GM19239 (cell line): ENCODE measurements around a stretch of chr10.

DNA sequence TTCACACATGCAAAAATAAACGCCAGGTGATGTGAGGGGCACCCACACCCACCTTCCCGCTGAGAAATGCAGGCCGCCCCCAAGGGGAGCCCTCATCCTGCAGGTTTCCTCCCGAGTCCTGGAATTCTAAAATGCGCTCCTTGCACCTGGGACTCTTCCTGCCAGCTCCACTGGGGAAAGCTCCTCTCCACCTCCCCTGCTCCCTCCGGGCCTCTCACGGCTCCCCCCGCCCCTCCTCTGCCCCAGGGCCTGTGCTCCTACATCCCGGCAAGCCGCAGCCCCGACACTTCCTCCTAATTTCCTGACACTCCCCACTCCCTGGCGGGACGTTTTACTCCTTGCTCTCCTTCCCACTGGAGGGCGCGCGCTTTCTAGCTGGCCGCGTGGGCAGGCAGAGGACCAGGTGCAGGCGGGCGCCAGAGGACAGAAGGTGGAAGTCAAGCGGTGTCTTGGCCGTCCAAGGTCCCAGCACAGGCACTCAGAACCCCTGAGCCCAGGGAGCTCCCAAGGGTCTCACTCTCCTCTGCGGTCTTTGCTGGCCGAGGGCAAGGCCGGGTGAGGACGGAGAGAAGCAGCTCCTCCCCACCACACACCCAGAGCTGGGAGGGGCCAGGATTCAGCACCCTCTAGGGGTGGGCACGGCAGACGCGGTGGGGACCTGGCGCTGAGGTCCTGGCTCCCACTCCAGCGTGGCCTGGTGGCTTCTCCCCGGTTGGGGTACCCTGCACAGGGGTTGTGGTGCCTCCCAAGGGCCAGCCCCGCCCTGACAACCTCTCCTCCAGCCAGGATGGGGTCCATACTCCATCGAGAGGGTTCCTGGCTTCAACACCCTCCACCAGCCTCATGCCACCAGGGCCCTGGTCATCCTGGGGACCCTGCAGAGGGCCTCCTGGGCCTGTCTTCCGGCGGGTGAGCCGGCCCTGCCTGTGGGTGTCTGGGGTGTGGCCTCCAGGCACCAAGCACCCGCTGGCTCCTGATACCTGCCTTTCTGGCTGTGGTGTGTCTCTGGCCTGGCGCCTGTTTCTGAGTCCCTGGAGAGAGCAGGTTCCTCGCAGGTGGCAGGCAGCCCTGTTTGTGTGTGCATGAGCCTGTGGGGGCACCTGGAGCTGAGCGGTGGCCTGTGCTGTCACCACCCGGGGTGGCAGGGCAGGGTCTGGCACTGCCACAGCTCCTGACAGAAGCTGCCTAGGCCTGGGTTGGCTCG lies 18.9 kb downstream of the ADAM8 start:
- RRBS, result 5% methylated on average over 4 of the region's 43 CpGs

GRCh38 chr10:133358568-133359273 lies 902 bp upstream of the FUOM start:
- RRBS, result 93% methylated on average over 5 of the region's 23 CpGs

DNA sequence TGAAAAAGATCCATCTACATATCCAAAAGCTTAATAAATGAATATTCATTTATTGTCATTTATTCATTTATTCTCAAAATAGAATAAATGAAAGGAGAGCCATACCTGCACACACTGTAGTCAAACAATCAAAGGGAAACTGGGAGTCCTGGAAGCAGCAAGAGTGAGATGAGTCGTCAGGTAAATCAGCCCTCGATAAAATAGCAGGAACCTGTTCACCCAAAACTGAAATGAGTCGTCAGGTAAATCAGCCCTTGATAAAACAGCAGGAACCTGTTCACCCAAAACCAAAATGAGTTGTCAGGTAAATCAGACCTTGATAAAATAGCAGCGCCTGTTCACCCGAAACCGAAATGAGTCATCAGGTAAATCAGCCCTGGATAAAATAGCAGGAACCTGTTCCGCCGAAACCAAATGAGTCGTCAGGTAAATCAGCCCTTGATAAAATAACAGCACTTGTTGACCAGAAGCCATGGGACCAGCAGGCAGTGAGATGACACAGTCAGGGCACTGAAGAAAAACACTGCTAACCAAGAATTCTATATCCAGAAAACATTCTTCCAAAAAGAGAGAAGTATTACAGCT lies 3.6 kb upstream of the CYP2E1 start:
- RRBS, result no CpG with 5 or more reads among the region's 9 CpGs

- RRBS, result no CpG with 5 or more reads among the region's 4 CpGs
These were observed 3.6 kb downstream of the CYP2E1 start for GRCh38 chr10:133530868-133531137.